ENCODE measurements around a stretch of chr1.

DNA sequence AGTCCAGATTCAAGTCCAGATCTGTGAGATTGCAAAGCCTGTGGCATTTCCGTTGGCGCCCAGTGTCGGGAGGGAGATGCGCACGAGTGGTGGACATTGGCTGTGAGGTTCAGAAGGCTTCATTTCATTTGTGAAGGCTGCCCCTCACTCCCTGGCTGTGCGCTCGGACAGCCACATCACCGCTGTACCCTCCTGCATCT lies 26.3 kb upstream of the EPHA8 start:
- PRO-cap, 2 experiments = no peak in any of the 2 experiments

- PRO-cap, 2 experiments = no peak in any of the 2 experiments
These were observed 7.8 kb downstream of the C1QB start for GRCh38 chr1:22660637-22661496.

GRCh38 chr1:22662131-22662626 lies 9.1 kb downstream of the C1QB start:
- PRO-cap, 2 experiments = no peak in any of the 2 experiments

- PRO-cap, 2 experiments = no peak in any of the 2 experiments
These were observed 95.9 kb downstream of the EPHB2 start for GRCh38 chr1:22806315-22807150.

- PRO-cap, 2 experiments = no peak in any of the 2 experiments
These were observed 7.8 kb downstream of the KDM1A start for GRCh38 chr1:23027039-23027411.

GRCh38 chr1:23177201-23178316 lies 39.7 kb downstream of the HTR1D start:
- PRO-cap, 2 experiments = peak in 2 of 2 experiments; most common plus-strand start chr1:23177844 (in 1); most common minus-strand start chr1:23177779 (in 1)

DNA sequence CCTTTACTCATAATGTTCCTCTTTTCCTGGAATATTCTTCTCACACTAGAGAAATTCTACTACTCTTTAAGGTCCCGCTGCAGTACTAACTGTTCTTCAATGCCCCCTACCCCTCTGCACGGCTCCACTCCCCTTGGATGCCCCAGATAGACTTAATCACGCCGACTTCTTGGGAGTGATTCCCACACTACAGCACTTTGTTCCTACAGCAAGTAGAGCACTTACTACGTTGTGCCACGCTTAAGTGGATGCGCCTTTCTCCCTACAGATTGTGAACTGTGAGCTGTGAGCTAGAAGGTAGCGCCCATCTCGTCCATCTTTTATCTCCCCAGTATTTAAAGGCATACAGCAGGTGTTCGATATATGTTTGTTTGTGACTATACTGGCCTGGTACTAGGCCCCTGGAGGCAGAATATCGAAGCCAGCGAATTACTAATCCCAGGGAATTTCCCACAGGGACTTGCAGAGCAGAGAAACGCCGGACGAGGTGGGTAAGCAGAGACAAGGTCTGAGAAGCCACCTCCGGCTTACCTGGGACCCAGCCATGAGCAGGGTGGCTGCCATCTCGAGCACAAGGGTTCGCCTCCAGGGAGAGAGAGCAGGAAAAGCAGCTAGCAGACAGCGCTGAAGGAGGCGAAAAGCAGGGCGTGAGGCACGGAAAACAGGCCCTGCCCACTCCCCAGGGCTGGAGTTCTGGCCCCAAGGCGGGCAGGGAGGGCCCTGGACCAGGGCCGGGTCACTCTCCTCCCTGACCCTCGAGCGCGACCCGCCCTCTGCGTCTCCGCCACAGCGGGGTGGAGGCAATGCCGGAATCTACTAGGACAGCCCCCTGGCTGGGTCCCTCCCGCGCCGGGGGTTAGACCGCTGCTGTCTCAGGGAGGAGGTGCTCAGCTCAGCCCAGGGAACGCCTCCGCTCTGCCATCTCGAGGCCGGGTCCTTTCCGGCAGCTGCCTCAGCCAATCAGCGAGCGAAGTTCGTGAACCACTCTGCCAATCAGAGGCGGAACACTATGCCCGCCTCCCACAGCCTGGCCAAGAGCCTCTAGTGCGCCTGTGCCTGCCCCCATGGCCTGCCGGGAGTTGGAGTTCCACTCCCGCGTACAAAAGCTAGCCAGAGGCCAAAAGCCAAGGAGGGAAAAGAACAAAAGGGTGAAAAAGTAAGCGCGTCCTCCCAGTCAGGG lies 1.8 kb downstream of the ZNF436 start:
- PRO-cap, 2 experiments = peak in 2 of 2 experiments; most common plus-strand start position 1,065 of the sequence (in 1); most common minus-strand start position 642 of the sequence (in 1)

DNA sequence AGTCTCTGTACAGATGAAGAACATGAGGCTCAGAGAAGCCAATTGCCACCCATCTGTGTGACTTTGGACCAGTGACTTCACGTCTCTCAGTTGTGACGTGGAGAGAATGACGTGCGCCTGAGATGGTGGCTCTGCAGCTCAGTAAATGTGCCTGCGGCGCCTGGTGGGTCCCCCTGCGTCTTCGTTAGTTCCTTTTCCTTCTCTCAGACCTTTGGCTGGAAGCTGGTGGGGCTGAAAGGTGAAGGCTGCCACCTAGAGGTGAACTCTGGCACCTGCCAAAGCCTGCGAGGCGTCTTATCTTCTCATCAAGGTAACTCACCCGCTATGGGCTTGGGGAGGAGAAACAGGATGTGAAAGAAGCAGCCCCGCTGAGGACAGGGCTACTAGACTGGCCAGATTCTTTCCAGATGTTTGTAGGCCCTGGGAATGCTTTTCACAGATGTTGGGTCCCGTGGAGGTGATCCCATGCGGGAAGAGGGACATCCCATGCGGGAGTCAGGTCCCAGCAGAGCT lies 8.8 kb upstream of the E2F2 start:
- PRO-cap, 2 experiments = no peak in any of the 2 experiments

DNA sequence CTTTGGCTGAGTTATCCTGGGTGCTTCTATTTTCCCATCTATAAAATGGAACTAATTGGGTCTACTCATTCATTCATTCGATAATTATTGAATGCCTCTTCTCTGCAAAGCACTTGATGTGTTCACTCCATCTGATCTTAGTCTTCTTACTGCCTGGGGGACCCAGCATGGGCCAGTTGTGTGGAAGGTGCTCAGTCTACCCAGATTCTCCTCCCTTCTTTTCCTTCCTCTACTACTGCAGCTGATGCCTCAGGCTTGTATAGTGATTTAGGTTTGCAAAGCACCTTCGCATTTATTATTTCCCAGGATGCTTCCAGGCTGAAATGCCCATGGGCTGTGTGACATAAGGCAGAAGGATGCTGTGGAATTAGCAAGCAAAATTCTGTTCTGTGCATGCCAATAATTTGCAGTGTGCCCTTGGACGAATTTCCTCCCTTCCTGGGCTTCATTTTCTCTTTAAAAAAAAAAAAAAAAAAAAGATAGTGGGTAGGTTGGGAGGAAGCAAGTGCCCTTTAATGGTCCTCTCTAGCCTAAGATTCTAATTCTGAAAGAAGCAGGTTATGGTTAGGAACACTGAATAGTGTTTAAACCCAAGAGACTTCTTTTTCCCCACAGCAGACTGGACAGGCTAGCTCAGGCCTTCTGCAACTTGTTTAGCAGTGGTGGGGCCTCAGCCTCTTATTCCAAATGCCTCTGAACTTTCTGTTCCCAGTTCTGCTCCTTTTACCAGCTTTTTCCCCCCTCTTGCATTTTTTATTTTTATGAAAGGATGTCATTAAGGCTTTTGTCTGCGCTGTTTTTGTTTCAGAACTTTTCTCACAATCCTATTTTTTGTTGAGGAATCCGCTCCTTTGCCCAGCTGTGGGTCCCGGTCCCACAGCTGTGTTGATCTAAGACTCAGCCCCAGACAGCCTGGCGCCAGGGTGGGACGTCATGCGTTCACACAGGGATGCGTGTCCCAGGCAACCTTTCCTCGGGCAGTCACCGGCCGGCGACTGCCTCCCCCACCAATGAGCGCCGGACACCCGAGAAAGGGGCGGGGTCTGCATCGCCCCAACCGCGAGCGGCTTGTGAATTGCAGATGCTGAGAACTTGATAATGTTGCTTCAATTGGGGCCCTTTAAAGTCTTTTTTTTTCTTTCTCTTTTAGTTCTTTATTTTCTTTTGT lies 2.6 kb upstream of the ID3 start:
- PRO-cap, 2 experiments = peak in 2 of 2 experiments; most common plus-strand start position 1,080 of the sequence (in 2); most common minus-strand start position 695 of the sequence (in 2)

DNA sequence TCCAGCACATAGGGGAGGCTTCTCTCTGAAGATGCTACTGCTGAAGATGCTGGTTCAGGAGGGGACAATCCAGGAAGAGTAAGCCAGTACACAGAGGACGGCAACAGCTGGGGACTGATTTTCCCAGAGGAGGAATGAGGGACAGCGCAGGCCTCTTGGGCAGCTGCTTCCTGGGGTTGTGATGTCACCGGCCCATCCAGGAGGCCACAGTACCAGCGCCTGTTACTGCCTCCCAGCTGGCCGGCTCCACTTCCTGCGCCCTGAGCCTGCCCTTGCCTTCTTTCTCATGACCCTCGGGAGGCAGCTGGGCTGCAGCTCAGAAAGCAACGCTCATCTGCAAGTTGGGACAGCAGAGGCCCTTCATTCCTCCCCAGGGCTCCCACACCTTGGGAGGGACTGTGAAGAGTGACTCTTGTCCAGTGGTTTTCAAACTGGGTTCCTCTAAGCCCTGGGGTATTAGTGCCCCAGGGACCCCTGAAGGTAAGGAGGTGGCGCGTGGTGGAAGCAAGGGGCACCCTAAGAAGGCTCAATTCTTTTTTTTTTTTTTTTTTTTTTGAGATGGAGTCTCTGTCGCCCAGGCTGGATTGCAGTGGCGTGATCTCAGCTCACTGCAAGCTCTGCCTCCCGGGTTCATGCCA lies 22.0 kb upstream of the ID3 start:
- PRO-cap, 2 experiments = no peak in any of the 2 experiments

- PRO-cap, 2 experiments = no peak in any of the 2 experiments
These were observed 53.7 kb upstream of the ID3 start for GRCh38 chr1:23612580-23613907.

DNA sequence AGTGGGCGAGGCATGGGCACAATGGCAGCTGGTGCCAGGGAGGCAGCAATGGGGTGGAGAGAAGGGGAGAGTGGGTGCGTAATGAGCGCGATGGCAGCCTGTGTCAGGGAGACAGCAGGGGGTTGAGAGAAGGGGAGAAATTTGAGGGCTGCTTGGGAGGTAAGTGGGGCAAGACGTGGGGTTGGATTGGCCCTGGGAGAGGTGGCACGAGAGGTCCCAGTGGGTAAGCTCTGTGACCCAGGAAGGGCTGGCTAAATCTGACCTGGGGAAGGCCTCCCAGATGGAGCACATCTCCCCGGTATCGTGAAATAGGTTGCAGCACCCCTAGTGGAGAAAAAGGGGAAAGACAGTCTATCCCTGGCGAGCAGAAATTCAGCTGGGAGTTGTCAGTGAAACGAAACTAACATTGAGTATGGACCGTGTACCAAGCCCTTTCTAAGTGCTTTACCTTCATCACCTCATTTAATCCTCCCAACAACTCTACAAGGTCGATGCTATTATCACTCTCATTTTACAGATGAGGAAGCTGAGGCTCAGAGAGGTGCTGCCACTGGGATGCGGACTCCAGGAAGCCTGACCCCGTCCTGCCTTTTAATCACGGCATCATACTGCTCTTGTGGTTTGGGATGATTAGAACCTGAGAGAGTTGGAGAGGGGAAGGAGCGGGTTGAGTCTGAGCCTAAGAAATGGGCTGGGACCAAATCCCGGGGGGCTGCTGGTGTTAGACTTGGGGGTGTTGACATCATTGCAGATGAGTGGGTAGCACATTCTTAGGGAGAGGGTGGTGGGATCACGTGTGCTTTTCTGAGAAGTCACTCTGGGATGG lies 56.6 kb upstream of the RPL11 start:
- PRO-cap, 2 experiments = peak in 2 of 2 experiments; most common plus-strand start position 389 of the sequence (in 1)

- PRO-cap, 2 experiments = no peak in any of the 2 experiments
These were observed 20.7 kb upstream of the ELOA start for GRCh38 chr1:23722640-23722993.

GRCh38 chr1:23800361-23800623 lies 262 bp downstream of the GALE start:
- PRO-cap, 2 experiments = no peak in any of the 2 experiments

GRCh38 chr1:23866925-23867171 lies 1.2 kb downstream of the FUCA1 start:
- PRO-cap, 2 experiments = no peak in any of the 2 experiments

DNA sequence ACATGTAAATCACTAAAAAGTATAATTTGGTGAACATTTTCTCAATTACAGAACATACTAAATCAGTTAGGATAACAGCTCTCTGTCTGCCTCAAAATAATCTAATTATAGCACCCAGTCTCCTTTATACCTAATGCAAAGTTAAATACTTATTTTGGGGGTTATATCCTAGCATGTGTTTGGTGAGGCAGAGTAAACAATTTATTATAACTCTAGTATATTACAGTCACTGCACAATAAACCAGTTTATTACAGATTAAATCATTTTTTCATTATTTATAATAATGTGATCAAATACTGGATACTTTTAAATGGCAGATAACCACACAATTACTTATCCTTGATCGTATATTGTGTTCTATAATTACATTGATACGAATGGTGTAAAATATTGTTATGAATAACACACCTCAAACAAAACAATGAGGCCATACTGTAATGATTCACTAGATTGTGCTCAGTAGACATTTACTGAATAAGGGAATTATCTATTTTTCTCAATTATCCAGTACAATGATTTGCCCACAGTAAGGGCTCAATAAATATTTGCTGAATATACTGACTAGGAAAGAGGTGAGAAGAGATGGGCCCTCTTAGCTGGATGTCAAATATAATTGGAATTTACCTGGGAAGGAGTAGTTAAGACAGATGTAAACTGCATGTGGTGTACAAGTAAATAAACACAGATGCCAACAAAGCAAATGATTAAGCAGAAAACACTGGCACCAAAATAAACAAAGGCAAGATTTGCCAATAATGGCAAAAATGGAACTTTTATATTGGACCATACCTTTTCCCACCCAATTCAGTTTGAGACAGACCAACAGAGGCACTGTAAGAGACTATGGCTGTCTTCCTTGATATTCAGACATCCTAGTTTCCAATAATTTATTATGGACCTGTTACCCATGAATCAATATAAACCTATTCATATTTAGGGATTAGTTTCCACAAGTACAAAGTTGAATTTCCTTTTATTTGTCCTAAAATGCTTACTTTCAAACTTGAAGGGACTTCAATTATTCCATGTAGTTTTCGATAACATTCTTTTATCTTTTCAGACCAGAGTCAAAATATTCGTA lies 7.2 kb downstream of the PNRC2 start:
- PRO-cap, 2 experiments = no peak in any of the 2 experiments

- PRO-cap, 2 experiments = no peak in any of the 2 experiments
These were observed 21.7 kb downstream of the MYOM3 start for GRCh38 chr1:24089998-24090854.

- PRO-cap, 2 experiments = no peak in any of the 2 experiments
These were observed 49.1 kb upstream of the IFNLR1 start for GRCh38 chr1:24236199-24236679.

GRCh38 chr1:24508250-24508720 lies 5.6 kb downstream of the RCAN3 start:
- PRO-cap, 2 experiments = no peak in any of the 2 experiments

- PRO-cap, 2 experiments = no peak in any of the 2 experiments
These were observed 30.4 kb upstream of the CLIC4 start for GRCh38 chr1:24714693-24715400.

Measured in heart right ventricle (tissue), 2 donors.